Prostate gland (tissue), 2 donors: Measurements from ENCODE around the genes CDH13 and COTL1.

GRCh38 chr16:82197368-82198085, 27.5 kb upstream of the MPHOSPH6 start:
- PRO-cap: unidirectional peak, minus-strand start at chr16:82197804
- RAMPAGE, long total RNA, 2 experiments: no peak in any of the 2 experiments

DNA sequence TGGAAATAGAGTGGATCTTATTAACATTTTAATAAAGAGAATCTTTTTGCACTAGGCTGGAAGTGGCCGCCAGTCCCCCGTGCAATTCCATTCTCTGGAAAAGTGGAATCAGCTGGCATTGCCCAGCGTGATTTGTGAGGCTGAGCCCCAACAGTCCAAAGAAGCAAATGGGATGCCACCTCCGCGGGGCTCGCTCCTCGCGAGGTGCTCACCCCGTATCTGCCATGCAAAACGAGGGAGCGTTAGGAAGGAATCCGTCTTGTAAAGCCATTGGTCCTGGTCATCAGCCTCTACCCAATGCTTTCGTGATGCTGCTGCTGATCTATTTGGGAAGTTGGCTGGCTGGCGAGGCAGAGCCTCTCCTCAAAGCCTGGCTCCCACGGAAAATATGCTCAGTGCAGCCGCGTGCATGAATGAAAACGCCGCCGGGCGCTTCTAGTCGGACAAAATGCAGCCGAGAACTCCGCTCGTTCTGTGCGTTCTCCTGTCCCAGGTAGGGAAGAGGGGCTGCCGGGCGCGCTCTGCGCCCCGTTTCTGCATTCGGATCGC, at the start of gene CDH13:
TSS of gene CDH13 (plus strand) at position 325 of the 549 bp plus-strand sequence.
- PRO-cap: unidirectional peak, plus-strand start at position 329 of the sequence; unidirectional peak, plus-strand start at position 395 of the sequence
- RAMPAGE, long total RNA, 2 experiments: start-site peak on the plus strand in 2 of 2 experiments, centred at positions 378 to 393 of the sequence, 42 to 46 reads per replicate

DNA sequence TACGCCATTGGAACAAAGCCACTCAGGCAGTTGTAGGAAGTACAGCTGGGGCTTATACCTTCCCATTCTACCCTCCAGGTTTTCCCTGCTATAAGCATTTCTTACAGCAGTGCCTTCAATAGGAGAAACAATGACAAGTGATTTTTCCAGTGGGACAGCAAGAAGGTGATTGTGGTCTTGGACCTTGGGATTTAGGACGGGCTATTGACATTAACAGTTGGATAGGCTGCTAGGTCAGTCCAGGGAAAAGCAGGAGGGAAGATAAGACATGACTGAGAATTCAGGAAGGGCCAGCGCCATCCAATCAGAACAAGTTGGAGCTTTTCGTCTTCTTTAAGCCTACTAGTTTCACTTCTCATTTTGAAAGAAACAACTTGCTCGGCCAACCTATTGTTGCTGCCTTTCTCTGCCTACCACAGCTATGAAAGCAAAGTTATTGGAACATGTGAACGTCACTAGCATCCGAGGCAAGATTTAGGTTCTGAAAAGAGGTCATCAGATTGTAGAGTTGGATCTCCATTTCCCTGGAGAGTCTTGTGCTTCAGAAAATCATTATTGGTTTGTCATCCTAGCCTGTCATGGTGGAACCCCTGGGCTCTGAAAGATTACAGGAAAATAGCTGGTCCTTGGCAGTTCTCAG, 25.0 kb downstream of the CDH13 start:
- PRO-cap: no peak
- RAMPAGE, long total RNA, 2 experiments: no peak in any of the 2 experiments

DNA sequence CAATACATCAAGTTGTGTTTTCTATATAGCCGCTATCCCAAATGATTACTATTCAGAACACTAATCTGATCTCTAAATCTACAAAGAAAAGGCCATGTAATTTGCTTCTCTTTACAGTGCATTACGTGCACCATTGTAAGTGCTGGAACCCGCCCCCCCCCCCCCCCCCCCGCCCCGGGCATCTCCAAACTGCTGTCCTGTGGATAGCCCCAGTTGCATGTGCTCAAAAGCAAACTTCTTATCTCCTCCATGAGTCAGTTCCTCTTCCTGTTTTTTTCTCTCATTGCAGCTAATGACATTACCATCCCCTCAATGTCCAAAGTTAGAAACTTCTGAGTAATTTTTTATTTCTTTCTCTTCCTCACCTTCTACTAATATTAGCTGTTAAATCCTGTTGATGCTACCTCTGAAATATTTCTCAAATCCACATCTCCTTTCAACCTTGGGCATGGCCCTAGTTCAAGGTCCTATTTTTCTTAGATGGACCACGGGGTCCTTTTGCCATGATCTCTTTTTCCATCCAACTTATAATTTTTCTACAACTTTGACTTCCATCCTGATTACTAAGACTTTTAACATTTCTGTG, 74.1 kb downstream of the CDH13 start:
- PRO-cap: no peak
- RAMPAGE, long total RNA, 2 experiments: no peak in any of the 2 experiments

DNA sequence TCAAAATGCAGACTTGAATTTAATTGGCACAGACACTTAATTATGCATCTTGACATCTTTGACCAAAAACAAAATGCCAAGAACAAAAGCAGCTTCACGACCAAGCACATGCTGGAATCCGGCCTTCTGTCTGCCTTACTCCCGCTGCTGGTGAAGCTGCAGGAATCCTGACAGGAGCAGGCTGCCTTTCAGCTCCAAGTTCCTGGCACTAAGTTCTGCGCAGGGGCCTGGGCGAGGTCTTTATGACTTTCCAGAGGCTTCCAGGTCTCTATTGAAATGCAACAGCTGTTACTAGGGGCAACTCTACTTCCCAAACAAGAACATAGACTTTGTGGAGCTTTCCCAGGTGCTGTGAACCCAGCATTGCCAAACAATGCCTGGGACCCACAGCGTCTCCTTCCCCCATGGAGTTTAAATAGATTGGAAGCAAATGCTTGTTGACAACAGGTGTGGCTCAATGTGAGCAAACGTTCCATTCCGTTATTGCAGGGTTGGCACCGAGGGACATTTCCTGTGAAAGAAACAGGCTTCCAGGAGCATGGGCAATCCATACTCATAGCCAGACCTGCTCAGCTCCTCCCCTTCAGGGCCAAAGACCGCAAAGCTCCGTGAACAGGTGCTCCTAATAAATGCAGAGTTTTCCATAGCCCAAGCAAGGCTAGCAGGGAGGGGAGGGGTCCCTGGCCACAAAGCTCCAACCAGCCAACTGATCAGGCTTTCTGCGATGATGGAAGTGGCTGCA, 156.0 kb downstream of the CDH13 start:
- PRO-cap: no peak
- RAMPAGE, long total RNA, 2 experiments: no peak in any of the 2 experiments

DNA sequence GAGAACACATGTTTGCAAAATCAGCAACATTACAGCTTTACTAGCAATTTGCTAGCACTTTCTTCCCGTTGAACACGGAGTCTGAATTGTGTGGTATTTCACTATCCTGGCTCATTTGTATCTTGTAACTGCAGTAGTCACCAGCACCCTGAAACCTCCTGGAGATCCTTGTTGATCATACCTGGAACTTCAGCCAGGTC, 334.6 kb upstream of the HSBP1 start:
- PRO-cap: no peak
- RAMPAGE, long total RNA, 2 experiments: no peak in any of the 2 experiments

GRCh38 chr16:83995626-83996231, 27.7 kb downstream of the NECAB2 start:
- PRO-cap: no peak
- RAMPAGE, long total RNA, 2 experiments: no peak in any of the 2 experiments

DNA sequence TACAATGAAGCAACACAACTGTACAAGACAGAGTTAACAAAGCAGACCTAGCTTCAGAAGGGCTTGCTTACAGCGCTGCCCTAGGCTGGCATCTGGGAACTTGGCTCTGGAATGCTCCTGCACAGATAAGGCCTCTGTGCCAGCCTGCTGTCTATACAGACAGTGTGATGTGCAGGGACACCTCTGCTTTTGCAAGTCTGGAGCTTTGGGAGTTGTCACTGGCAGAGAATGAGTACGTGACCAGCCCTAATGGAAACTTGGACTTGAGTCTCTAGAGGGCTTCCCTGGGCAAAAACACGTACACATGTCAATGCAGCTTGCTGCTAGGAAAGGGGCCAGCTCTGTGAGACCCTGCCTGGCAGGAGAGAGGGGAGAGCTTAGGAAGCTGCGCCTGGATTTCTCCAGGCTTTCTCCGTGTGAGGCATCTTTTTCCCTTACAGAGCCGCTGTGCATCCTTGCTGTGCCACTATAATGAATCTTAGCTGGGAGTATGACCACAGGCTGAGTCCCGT, 32.2 kb upstream of the SLC38A8 start:
- PRO-cap: no peak
- RAMPAGE, long total RNA, 2 experiments: no peak in any of the 2 experiments

DNA sequence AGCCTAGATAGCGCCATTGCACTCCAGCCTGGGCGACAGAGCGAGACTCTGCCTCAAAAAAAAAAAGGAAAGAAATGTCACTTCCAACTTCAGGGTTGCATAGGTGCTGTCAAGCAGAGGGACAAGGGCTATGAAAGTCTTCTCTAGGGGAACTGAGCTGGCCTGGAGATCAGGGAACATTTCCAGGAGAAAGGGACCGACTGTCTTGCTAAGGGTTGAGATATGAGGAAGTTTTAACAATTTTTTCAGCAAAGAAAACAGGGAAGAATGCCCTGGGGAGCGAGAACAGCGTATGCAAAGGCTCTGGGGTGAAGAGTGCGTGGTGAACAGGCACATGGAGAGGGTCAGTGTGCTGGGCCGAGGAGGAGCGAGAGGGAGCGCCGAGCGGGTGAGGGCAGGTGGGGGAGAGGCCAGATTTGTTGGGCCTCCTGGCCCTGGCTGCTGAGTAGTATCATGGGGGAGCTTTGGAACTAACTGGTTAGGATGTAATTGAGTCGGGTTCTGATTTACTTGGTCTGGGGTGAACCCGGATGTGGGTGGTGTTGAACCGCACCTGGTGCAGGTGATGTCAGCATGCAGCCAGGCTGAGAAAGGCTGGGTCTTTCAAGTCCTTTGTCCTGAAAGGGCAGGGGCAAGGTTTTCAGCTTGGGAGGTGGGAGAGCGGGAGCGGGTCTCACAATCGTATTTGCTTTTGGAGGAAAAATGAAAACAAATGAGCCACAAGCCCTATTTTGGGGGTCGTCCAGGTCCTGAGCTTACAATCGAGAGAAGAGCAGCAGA, 11.3 kb upstream of the WFDC1 start:
- PRO-cap: unidirectional peak, plus-strand start at position 347 of the sequence
- RAMPAGE, long total RNA, 2 experiments: no peak in any of the 2 experiments

DNA sequence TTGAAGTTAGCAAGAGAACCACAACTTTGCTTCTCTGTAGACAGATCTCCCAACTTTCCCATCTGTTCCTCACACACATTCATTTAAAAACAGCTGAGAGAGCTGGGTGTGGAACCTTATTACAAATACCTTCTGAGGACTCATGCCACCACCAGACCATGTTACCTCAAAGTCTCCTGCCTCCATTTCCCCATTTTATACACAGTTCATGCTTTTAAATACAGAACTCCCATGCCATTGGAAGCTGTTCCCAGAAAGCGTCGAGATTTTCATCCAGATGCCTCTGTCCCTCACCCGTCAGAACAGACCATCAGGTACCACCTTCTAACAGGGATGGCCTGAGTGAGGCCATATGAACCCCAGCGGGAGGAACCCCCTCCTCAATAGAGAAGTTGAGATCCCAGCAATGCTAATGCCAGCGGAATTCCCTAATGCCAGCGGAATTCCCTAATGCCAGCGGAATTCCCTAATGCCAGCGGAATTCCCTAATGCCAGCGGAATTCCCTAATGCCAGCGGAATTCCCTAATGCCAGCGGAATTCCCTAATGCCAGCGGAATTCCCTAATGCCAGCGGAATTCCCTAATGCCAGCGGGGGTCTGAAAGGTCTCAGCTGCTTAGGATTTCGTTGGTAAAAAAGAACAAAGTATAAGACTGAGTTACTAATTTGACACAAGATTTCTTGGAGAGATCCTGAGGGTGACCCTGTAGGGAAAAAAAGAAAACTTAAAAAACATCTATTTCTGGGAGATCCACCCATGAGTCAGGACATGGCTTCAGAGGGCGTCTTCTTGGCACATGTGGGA, 25.3 kb downstream of the MEAK7 start:
- PRO-cap: no peak
- RAMPAGE, long total RNA, 2 experiments: no peak in any of the 2 experiments

GRCh38 chr16:84508568-84509028, 4.1 kb upstream of the MEAK7 start:
- PRO-cap: no peak
- RAMPAGE, long total RNA, 2 experiments: no peak in any of the 2 experiments

- PRO-cap: no peak
- RAMPAGE, long total RNA, 2 experiments: no peak in any of the 2 experiments
Measured at GRCh38 chr16:84550008-84550499, 45.6 kb upstream of the MEAK7 start.

GRCh38 chr16:84596538-84597065, 21.3 kb downstream of the COTL1 start:
- PRO-cap: no peak
- RAMPAGE, long total RNA, 2 experiments: no peak in any of the 2 experiments

- PRO-cap: unidirectional peak, plus-strand start at chr16:84607994
- RAMPAGE, long total RNA, 2 experiments: no peak in any of the 2 experiments
Measured at GRCh38 chr16:84607426-84608128, 10.3 kb downstream of the COTL1 start.

DNA sequence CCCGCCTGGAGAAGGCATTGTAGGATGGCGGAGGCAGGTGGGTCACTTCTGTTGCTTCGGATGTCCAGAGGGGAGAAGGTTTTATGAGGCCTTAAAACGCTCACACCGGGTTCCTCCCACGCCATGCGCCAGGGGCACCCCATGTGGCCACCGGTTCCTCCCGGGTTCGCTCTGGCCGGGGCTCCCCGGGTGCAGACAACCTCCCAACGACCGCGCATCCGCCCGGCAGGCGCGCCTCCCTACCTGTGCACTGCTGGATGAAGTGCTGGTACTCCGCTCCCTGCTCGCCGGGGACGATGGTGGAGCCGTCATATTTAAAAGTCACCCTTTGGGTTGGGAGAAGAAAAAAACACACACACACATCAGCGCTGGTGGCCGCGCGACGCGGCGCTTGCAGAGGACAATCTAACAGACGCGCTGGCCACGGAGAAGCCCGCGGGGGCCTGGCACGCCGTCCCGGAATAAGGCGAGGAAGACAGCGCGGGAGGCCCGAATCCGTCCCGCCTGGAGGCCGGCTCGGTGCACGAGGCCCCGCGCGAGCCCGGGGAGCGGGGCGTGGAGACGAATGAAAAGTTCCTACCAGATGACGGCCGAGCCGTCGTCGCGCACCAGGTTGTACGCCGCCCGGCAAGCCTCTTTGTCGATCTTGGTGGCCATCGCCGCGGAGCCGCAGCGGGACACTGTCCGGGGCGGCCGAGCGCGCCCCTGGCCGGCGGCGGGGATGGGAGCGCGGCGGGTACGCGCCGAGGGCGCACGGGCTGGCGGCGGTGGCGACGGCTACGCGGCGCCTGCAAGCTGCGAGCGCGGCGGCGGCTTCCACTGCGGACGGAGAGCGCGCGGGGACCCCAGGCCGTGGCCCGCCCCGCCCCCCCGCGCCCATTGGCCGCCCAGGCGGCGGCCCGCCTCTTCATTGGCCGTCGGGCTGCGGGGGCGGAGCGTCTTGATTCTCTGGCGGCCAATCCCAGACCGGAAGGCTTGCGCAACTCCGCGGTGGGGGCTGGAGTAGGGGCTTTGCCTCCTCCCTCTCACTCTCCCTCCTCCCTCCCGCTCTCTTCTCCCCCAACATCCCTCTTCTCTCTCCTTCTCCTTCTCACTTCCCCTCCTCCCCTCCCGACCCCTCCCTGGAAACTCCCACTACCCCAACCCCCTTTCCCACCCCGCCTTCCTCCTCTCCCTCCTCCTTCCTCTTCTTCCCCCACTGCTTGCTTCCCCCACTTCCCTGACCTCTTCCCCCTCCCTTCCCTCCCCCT, at the start of gene COTL1:
TSS of gene COTL1 (minus strand) at position 821 of the 1,250 bp plus-strand sequence.
- PRO-cap: bidirectional peak, plus-strand start at position 1,038 of the sequence, minus-strand start at position 821 of the sequence
- RAMPAGE, long total RNA, 2 experiments: no peak in any of the 2 experiments

- PRO-cap: no peak
- RAMPAGE, long total RNA, 2 experiments: no peak in any of the 2 experiments
Measured at GRCh38 chr16:84725302-84726430, 25.9 kb downstream of the USP10 start.

DNA sequence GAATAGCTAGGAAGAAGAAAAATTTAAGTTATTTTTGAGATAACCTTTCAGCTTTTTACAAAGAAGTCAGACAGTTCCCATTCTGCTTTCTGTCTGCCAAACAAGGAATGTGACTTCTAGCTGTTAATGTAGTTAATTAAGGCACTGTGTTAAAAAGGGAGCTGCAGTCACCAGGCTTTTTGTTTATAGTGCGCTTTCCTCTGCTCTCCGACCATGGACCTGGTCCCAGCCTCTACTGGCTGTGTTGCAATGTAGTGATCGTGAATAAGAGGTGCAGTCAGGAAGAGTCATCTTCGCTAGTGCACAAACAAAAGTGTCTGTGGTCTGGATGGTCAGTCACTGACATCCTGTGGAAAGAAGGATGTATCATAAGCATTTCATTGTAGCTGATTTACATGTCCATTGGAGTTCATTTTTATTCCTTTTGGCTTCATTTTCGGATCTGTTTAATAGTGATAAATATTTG, 39.9 kb downstream of the USP10 start:
- PRO-cap: no peak
- RAMPAGE, long total RNA, 2 experiments: no peak in any of the 2 experiments

- PRO-cap: no peak
- RAMPAGE, long total RNA, 2 experiments: no peak in any of the 2 experiments
Measured at GRCh38 chr16:84751331-84751856, 51.6 kb downstream of the USP10 start.

DNA sequence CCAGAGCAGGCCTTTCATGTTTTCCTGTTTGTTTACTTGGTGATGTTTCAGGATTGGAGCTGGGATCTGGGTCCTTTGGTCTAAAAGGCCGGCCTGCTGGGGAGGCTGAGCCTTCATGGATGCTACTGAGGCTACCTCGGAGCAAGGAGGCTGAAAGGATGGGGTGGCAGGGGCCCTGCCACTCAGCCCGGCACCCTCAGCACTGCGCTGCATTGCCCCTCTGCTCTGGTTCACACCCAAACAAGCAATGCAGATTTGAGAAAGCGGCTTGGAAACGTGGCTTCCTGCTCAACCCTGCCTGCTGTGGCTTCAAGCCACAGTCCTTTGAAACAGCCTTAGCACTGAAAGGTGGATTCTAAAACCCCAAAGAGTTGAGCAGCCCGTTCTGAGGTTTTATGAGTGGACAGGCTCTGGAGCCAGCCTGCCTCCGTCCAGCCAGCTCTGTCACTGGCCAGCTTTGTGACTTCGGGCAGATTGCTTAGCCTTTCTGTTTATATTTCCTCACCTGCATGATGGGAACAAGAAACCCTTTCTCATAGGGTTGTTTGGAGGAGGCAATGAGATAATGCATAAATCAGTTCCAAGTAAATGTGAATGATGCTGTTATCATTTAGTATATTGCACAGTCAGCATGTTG, 23.4 kb downstream of the CRISPLD2 start:
- PRO-cap: bidirectional peak, plus-strand start at position 391 of the sequence, minus-strand start at position 326 of the sequence
- RAMPAGE, long total RNA, 2 experiments: no peak in any of the 2 experiments

- PRO-cap: unidirectional peak, plus-strand start at chr16:84924524
- RAMPAGE, long total RNA, 2 experiments: start-site peak on the minus strand in 1 of 2 experiments, at chr16:84924875-84924919 at its widest, 17 reads per replicate
Measured at GRCh38 chr16:84924405-84925203, 86.7 kb downstream of the ZDHHC7 start.